Airway epithelial cell (primary cell): Measurements from ENCODE around the genes TTC21A, ZNF619, CTNNB1 and ULK4.

DNA sequence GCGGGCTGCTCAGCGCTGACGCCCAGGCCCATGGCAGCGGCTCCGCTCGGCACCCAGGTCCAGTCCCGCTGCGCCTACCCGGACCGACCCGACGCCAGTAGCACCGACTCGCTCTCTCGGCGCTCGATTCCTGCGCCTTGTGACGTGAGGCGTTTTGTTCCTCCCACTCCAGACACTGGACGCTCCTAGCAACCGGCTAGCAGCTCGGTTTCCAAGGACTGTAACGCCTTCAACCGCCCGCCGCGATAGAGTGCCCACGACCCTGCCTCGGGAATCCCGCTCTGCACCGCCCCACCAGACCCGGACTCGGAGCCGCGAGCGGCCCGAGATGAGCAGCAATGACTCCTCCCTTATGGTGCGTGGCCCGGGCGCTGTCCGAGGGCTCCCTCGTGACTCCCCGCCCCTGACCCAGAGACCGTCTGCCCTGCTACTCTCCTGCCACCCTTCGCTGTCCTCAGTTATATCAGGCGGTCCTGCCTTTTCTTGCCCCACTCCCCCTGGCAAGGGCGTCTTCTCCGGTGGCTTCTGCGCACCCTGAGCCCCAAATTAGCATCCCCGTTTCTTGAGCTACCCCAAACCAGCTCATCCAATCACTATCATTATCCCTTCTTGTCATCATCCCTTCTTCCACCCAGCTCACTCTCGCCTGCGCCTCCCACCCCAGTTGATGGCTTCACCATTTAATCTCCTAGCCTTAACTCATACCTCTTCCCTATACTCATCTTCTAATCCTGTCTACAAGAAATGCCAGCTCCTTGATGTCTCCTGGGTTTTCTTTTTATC, at the start of gene TTC21A:
Gene TTC21A (plus strand): TSS at position 171 of the 783 bp plus-strand sequence.
- RAMPAGE, long total RNA, result no peak

DNA sequence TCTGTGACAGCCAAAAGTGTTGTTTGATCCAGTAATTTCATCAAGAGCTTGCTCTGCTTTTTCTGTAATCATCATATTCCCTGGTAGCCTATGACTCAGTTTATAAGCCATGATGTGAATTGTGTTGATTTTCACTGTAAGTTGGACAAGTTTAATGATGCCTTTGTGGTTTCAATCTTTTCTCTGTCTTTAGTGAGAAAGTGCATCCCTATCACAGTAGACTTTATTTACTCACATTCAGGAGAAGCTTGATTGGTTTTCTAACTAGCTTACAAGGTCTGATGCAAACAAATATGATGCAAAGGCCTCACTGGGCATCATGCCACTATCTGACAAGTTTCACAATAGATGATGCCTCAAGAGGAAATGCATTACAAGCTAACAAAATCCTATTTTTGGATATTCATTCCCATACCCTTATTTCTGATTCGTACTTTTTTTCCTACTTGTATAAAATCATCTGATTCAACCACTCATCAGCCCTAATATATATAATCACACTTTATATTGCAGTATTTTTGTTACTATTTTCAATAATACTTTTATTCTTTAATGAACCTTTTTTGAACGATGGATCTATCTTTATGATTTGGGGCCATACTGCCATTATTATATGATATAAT, 13.8 kb upstream of the CSRNP1 start:
- RAMPAGE, long total RNA, result no peak

- RAMPAGE, long total RNA, result no peak
Measured at GRCh38 chr3:39189591-39189936, 2.8 kb downstream of the XIRP1 start.

DNA sequence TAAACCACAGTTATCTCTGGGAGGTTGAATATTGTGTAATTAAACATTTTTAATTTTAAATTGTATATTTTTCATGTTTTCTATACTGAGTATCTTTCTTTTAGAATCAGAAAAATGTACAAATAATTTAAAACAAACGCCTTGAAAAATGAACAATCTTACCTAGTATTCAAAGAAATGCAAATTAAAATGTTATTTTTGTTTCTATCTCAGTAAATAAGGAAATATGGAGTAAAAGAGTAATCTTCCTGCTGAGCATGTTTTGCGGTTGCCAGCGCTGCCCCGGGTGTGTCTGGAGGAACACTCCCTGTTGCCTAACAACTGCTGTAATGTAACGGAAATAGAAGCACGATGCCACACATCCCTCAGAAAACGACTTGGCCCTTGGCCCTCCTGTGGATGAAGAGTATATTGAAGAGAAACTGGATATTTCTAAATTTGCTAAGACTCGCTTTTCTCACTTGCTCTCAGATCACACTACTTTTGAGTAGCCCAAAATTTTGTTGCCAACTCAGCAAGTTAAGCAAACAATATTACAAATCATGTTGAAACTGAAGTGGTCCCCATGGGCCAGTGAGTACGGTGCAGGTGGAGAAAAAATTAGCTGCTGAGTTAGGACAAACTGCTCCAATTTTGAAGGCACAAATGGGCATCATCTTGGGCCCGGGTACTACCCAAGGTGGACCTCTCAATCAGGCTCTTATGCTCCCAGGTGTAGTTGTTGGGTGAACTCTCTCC, 18.9 kb downstream of the CX3CR1 start:
- RAMPAGE, long total RNA, result no peak

DNA sequence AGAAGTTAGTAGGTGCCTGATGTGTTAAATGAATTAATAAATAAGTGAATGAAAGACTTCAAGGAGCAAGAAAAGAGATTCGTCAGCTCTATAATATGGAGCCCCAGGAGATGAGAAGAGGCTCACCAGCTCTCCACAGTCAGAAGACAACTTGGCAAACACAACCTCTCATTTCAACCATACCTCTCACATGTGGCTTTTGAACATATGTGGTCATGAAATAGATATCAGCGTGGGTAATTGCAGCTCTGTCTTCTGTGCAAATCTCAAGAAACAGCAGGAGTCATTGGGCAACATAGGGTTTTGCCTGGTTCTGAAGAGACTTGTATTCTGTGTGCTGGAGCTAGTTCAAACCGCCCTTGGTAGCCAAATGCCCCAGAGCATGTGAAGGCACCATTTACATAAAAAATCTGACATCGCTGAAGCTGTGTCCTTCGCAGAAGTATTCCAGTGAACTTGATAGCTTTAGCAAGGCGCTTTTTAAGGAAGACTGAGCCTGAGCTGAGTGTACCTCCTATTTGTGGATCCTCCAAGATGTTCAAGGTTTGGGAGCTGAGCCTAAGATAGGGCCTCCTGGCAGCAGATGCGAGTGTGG, 8.4 kb downstream of the CX3CR1 start:
- RAMPAGE, long total RNA, result no peak

DNA sequence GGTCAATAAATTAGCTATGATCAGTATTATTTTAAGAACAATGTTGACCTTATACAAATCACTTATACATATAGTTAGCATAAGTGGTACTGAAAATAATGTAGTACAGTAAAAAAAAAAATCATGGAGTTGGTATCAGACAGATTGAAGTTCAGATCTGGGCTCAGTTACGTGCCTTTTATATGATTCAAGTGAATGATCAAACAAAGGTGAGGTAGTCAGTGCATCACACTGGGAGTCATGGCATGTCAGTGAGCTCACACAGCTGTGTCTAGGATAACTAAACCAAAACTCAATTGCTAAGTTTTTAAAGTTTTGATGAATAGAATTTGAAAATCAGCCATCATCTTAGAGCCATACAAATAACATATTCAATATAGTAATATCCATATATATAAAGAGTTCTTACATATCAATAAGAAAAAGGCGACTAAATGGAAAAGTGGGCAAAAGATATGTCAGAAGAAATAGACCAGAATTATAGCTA, 11.2 kb upstream of the CCR8 start:
- RAMPAGE, long total RNA, result no peak

DNA sequence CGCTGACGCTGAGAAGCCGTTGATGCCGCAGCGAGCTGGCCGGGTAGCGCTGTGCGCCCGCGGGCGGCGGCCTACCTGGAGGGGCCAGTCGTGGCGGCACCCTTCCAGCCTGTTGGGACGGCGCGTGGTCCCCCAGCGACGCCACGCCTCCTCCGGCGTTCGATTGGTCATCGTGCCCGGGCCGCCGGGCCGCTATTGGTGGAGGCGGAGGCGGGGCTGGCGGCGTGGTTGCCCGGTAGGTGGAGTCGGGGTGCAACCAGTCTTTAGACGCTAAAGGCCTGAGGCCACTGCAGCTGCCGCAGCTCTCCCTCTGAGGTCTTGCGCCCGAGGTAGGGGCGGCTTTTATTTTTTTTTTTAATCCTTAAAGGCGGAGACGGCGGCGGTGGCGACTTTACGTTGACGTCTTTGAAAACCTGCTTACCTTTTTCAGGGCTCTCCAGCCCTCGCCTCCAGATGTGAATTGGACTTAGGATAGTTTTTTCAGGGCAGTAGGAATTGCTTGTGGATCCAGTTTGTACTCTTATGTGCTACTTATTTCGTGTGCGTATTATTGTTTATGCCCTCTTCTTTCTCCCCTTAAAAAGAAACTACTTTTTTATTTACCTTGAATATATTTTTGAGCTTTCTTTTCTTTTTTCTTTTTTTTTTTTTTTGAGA, 1.1 kb downstream of the SLC25A38 start:
- RAMPAGE, long total RNA, result no peak

- RAMPAGE, long total RNA, result no peak
Measured at GRCh38 chr3:39412362-39413521, 6.2 kb downstream of the RPSA start.

GRCh38 chr3:39646175-39646546, 163.2 kb upstream of the MYRIP start:
- RAMPAGE, long total RNA, result no peak

DNA sequence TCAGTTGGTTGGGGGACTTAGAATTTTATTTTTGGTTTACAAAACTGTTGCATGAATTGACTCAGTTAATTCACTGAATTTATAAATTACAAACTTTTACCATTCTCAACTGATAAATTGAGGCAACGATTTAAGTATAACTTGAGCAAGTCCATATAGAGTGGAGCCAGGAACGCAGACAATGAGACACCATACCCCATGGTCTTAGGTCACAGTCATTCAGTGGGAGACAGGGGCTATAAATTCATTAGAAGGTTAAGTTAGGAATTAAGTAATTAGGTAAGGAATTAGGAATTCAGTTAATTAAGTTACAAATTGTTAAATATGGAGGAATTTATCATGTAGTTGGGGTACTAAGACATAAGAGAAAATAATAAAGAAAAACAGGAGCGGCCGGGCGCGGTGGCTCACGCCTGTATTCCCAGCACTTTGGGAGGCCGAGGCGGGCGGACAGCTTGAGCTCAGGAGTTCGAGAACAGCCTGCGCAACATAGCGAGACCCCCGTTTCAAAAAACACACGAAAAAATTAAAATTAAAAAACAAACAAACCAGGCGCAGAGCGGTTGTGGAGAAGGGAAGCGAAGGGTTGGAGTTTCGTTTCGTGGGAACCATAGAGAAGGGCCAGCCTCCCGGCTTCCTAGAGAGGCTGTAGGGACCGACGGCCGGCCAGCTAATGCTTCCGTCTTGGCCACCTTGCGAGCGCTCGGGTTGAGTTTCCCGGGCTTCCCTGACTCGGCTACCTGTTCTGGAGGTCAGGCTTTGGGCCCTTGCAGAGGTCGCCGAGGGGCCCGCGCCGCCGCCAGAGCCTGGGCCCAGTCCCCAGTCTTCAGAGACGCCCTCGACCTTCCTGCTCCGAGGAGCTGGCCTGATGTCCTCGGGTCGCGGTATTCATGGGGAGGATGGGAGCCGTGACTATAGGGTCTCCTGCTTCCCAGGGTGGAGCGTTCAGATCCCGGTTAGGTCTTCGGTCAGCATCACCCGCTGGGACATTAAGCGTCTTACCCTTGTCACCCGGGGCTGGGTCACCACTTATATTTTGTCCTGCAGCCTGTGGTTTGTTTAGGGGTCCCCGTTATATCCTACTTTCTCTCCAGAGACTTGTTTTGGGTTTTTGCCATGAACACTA, at the start of gene ZNF619:
Gene ZNF619 (plus strand): TSS at position 649 of the 1,126 bp plus-strand sequence.
- RAMPAGE, long total RNA, result no peak

DNA sequence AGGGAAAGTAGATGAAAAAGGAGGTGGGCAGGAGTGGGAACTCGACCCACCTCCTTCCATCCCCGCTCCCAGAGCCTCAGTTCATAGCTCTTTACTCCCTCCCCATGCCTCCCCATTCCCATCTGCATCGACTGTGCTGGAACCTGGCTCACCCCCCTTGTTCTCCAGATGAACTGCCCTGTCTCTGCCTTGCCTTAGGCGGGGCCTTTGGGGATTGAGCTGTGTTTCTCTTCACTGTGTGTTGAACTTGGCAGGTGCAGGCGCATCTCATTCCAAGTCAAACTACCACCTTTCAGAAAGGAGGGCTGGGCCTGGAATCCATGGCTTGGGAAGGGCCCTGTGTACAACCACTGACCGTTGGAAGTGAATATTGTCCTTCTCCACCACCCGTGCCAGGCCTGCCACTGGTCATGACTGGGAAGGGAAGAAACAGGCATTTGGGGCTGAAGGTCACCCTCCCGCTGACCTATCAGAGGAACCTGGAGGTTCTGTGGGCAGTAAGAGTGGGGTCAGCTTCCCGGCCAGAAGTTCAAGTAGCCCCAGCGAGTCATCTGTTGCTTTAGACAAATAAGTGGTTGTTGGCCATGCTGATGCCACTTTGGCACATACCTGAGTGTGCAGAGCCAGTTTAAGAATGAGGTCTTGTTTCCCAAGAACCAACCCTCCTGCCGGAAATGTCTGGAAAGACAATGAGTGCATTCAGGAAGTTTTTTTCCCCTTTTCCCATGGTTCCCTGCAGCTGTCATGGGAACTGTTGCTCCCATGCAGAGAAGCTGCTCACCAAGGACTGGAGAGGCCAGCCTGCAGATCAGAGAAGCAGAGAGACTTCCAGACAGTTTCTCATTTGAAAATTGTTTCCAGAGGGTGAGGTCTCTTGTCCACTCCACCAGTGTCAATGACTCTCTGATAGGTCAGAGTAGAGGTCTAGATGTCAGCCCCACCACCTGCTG, 166.6 kb downstream of the ZNF621 start:
- RAMPAGE, long total RNA, result no peak

- RAMPAGE, long total RNA, result no peak
Measured at GRCh38 chr3:40778822-40779328, 254.1 kb downstream of the ZNF621 start.

DNA sequence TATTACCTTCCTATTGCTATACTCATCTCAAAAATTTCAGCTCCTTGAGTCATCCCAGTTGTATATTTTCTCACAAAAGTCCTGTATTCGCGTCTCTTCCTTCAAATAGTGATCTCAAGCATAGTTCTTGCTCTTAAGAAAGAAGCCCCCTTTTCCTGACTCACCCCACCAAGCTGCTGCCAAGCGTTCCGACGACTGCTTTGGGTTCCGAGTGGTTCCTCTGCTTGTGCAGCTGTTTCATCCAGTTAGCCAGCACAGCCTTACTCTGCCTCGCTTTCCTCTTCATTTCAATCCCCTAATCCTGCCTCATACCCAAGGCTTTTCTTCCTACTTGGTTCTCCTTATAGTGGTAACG, 260.9 kb downstream of the ZNF621 start:
- RAMPAGE, long total RNA, result no peak

DNA sequence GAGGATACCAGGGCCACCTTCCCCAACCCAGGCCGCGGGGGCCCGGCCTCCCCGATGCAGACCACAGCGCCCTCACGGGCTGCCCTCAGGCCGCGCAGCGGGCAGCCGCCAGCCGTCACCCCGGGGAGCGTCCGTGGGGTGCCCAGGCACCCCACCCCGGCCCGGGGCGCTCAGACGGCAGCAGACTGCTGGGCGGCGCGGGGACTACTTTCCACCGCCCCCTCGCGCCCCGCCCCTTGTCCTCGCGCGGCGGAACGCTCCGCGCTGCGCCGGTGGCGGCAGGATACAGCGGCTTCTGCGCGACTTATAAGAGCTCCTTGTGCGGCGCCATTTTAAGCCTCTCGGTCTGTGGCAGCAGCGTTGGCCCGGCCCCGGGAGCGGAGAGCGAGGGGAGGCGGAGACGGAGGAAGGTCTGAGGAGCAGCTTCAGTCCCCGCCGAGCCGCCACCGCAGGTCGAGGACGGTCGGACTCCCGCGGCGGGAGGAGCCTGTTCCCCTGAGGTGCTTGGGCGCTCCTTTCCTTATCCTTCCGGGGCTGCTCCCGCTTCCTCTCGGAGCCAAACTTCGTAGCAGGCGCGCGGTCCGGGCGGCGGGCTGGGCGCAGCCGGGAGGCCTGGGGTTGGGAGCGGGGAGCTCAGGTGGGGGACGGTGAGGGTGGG, at the start of gene CTNNB1:
Gene CTNNB1 (plus strand): TSS at position 335 of the 658 bp plus-strand sequence.
- RAMPAGE, long total RNA, result start-site peak on the plus strand centred at position 338 of the sequence, 86 bp wide, 1,062 and 730 reads in 2 replicates

DNA sequence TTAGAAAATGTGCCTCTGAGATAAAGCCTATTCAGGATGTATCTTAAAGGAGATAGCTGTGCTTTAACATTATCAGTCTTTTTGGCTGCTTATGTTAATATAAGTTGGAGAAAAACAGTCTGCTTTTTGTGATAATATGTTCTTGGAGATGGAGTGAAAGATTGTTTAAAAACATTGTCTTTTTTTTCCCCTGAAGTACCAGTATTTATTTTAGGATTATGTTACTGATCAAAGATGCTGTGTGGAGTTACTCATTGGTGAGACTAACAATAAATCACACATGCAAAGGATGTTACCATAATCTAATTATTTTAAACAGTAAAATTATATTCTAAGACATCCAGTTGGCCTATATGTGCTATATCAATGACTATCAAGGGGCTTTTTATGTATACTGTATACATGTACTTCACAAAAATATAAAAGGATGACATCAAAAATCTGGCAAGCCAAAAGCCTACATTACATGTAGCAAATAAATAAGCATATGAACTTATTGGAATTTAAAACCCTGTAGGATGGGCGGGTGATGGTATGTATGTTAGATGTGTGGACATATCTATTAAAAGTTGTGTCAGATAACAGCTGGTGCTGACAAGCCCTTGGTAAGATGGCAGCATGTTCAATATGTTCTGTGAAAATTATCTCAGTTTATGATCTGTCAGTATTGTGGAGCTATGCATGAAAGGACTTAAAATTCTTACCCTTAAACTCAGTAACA, 19.9 kb downstream of the CTNNB1 start:
- RAMPAGE, long total RNA, result no peak

DNA sequence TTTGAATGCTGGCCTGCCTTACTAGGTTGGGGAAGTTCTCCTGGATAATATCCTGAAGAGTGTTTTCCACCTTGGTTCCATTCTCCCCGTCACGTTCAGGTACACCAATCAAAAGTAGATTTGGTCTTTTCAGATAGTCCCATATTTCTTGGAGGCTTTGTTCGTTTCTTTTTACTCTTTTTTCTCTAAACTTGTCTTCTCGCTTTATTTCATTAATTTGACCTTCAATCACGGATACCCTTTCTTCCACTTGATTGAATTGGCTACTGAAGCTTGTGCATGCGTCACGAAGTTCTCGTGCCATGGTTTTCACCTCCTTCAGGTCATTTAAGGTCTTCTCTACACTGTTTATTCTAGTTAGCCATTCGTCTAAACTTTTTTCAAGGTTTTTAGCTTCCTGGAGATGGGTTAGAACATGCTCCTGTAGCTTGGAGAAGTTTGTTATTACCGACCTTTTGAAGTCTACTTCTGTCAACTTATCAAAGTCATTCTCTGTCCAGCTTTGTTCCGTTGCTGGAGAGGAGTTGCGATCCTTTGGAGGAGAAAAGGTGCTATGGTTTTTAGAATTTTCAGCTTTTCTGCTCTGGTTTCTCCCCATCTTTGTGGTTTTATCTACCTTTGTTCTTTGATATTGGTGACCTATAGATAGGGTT, 364.2 kb downstream of the CTNNB1 start:
- RAMPAGE, long total RNA, result no peak

- RAMPAGE, long total RNA, result no peak
Measured at GRCh38 chr3:41627351-41628043, 334.4 kb downstream of the ULK4 start.

DNA sequence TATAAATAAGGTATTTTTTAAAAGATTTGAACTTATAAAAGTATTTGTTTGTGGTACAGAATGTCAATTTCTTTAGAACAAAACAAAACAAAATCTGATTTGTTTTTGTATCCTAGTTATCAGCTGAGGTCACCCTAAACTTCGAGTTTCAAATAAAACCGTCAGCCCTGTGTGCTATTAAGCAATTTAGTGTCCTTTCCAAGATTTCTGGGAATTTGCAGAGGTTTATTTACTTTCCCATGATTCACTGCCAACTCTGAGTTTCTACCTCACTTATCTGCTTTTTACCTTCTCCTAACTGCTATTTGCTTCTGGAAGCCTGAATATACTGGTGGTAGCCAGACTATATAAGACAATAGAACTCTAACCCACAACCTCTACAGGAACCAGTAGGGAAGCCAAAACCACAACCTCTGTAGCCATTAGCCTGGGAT, 273.4 kb downstream of the ULK4 start:
- RAMPAGE, long total RNA, result no peak

GRCh38 chr3:41961917-41962786, at the start of gene ULK4:
TSS of gene ULK4 (minus strand) at chr3:41962103.
- RAMPAGE, long total RNA, result start-site peak on the minus strand at chr3:41962047-41962078, 90 and 31 reads in 2 replicates

DNA sequence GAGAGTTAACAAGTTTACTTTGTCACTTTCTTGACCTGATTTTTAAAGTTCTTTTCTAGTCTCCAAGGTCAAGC, 52.4 kb upstream of the ULK4 start:
- RAMPAGE, long total RNA, result no peak